ENCODE measurements around the genes MAZ, C16orf92, GDPD3 and ZNF48.

GRCh38 chr16:29228448-29228823 is 178.1 kb downstream of the NPIPB11 start:
- PRO-cap, result no peak

GRCh38 chr16:29697186-29697809 is 18.3 kb downstream of the QPRT start:
- PRO-cap, result no peak

DNA sequence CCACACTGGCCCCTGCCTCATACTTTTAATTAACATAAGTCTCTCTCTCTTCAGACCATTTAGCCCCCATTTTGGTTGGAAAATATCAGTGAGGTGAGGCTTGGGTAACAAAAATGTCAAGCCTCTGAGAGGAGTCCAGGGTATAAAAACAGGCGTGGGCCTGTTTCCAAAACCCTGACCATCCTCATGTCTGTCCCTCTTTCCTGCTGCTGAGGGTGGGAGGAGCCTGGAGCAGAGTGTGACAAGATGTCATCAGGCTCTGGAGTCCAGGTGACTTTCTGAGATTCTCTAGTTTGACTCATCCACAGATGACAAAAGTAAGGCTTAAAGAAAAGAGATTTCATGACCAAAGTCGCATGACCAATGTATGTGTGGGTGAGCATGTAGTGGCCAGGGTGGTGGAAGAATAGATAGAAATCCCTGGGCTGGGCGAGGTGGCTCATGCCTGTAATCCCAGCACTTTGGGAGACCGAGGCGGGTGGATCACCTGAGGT is 1.1 kb upstream of the C16orf54 start:
- PRO-cap, result no peak

- PRO-cap, result bidirectional peak, plus-strand start at chr16:29805741, minus-strand start at chr16:29805484; bidirectional peak, plus-strand start at chr16:29805945, minus-strand start at chr16:29805937; bidirectional peak, plus-strand start at chr16:29806323, minus-strand start at chr16:29806160
These were observed 595 bp upstream of the MAZ start for GRCh38 chr16:29805601-29806267.

DNA sequence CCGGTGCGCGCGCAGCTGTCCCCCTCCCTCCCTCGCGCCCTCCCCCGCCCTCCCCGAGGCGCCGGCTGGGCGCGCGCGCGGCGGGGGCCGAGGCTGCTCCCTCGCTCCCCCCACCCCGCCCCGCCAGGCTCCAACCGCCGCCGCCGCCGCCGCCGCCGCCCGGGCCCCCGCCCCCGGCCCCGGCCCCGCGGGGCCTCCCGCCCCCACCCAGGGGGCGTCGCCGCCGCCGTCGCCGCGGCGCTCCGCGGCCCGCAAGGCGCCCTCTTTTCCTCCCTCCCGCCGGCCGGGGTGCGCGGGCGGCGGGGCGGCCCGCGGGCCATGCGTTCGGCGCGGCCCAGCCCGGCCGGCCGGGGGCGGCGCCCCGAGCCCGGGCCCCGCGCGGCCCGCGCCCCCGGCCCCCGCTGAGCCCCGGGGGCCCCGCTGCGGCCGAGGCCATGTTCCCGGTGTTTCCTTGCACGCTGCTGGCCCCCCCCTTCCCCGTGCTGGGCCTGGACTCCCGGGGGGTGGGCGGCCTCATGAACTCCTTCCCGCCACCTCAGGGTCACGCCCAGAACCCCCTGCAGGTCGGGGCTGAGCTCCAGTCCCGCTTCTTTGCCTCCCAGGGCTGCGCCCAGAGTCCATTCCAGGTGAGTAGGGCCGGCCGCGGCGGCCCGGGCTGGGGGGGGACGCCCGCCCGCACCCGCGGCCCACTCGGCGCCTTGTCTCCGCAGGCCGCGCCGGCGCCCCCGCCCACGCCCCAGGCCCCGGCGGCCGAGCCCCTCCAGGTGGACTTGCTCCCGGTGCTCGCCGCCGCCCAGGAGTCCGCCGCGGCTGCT is at the start of gene MAZ:
MAZ (plus strand) TSS at position 262 of the 815 bp plus-strand sequence.
- PRO-cap, result bidirectional peak, plus-strand start at position 56 of the sequence, minus-strand start outside the sequence; bidirectional peak, plus-strand start at position 580 of the sequence, minus-strand start at position 479 of the sequence

- PRO-cap, result no peak
These were observed 2.2 kb downstream of the MAZ start for GRCh38 chr16:29808531-29808882.

- PRO-cap, result bidirectional peak, plus-strand start at chr16:29811452, minus-strand start at chr16:29811243
These were observed 1.3 kb upstream of the PRRT2 start for GRCh38 chr16:29810367-29811399.

DNA sequence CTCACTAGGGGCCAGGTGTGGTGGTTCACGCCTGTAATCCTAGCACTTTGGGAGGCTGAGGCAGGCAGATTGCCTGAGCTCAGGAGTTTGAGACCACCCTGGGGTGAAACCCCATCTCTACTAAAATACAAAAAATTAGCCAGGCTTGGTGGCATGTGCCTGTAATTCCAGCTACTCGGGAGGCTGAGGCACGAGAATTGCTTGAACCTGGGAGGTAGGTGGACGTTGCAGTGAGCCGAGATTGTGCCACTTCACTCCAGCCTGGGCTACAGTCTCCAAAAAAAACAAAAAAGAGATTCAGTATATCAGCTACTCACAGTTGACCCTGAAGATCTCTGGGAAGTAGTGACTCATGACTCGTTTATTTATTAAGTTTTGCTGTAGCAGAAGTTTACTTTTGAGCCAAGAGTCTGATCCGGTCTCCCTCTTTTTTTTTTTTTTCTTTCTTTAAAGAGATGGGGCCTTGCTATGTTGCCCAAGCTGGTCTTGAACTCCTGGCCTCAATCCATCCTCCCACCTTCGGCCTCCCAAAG is 4.3 kb downstream of the MVP start:
- PRO-cap, result bidirectional peak, plus-strand start at position 394 of the sequence, minus-strand start at position 277 of the sequence

DNA sequence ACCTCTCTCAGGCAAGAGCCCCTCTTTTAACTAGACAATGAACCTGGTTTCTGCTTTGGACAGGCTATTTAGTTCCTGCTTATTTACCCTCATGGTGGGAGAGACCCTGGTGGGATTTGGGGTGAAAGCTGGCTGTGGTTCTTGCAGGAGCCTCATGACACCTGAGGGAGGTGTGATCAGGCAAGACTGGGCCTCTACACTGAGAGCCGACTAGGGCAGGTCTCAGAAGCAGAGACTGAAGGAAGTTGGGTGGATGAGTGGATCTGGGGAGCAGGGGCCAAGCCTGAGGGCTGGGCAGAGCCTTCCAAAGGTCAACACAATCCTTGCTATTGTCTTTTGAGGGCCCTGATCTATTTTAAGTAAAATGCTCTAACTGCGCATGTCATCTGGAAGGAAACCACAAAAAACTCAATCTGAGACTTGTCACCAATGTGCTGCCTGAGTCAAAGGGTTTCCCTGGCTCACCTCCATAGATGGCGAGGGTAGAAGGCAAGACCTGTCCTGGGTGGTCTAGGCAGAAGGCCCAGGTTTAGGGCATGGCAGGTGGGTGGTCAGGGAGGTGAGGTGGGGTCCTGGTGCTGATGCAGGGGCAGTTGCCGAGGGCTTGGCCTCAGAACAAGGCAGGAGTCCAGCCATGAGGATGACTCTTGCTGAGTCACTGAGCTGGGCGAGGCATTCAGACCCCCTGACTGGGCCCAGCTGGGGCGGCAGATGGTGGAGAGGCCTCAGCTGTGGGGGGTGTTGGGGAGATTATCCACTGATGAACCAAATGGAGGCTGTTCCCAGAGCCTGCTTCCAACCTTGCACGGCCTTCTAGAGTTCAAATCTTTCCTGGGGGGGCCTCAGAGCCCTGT is 5.0 kb downstream of the MVP start:
- PRO-cap, result unidirectional peak, minus-strand start at position 201 of the sequence

DNA sequence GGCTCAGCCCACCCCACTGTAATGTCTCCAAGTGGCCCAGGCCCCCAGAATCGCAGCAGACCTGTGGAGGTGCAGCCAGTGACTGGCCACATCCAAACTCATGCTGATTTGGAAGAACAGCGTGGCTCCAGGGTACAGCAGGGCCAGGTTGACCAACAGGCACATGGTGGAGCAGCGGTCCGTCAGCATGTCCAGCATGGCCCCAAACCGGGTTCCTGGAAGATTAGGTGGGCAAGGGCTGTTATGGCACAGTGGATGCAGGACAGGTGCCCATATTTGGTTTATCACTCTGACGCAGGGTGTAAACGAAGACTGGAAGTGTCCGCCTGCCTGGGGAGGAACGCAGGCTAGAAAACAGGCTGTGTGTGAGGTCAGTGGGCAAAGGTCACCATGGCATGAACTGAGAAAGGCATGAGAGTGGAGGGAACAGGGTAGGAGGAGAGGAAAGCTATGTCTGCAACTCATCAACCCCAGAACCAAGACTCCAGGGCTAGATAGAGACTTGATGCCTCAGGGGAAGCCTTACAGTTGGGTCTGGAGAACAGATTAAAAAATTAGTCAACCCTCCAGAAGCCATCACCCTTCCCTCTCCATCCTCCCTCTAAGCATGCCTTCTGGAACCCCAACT is 1.9 kb downstream of the CDIPT start:
- PRO-cap, result unidirectional peak, plus-strand start at position 381 of the sequence

GRCh38 chr16:29906846-29907547 is 6.7 kb downstream of the ASPHD1 start:
- PRO-cap, result no peak

- PRO-cap, result no peak
These were observed 9.0 kb downstream of the HIRIP3 start for GRCh38 chr16:29986206-29987025.

DNA sequence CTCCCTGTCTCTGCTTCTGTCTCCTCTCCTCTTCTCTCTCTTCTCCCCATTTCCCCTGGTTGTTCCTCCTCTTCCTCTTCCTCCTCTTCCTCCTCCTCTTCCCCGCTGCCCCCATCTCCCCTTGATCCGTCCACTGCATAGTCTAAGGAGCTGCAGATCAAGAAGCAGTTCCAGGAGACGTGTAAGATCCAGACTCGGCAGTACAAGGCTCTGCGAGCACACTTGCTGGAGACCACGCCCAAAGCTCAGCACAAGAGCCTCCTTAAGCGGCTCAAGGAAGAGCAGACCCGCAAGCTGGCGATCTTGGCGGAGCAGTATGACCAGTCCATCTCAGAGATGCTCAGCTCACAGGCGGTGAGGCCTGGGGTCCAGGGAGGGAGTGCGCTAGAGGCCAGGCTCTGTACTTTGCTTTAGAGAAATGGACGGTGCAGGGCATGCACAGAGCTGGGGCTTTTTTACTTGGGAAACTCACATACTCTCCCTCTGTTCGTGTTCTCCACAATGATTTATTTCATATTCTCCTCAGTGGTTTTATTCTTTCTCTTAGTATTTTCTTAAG is 5.9 kb downstream of the HIRIP3 start:
- PRO-cap, result no peak

GRCh38 chr16:30023023-30023677 is at the start of gene C16orf92:
C16orf92 (plus strand) TSS chr16:30023198.
- PRO-cap, result no peak

DNA sequence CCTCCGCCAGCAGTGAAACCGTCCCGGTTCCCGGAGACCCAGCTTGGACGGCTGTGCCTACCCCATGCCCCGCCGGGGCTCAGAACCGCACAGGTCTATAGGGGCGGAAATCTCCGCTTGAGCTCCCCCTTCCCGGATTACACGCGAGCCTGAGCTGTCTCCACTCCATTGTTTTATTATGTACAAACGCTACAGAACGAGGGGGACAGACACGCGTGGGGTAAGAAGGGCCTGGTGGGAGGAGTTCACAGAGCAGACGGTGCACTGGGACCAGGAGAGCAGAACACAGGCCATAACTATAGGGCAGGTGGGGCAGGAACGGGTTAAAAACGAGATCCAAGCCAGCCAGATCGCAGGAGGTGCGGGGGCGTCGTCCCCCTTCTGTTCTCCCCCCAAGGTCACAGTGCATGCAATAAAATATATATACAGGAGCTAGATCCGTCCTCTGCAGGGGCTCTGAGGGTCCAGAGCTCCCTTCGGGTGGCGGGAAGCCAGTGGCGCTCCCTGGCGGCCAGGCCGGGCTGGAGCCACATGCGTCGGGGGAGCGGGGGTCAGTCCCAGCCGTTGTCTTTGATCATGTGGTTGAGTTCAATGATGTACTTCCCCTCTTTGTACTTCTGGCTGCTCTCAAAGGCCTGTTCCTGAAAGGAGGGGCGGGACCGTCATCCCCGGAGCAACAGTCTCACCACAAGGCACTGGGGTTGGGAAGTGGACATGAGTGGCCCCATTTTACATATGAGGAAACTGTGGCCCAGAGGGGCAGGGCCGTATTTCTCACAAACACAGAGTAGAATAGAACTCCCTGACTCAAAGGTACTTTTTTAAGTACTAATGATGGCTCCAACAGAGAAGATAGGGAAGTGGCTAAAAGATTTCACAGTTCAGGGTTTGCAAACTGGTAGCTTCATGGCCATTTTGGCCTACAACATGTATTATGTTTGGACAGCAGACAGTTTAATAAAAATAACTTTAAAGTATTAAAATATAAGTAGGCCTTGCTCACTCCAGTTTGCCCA is 743 bp upstream of the TBX6 start:
- PRO-cap, result bidirectional peak, plus-strand start at position 644 of the sequence, minus-strand start at position 584 of the sequence

DNA sequence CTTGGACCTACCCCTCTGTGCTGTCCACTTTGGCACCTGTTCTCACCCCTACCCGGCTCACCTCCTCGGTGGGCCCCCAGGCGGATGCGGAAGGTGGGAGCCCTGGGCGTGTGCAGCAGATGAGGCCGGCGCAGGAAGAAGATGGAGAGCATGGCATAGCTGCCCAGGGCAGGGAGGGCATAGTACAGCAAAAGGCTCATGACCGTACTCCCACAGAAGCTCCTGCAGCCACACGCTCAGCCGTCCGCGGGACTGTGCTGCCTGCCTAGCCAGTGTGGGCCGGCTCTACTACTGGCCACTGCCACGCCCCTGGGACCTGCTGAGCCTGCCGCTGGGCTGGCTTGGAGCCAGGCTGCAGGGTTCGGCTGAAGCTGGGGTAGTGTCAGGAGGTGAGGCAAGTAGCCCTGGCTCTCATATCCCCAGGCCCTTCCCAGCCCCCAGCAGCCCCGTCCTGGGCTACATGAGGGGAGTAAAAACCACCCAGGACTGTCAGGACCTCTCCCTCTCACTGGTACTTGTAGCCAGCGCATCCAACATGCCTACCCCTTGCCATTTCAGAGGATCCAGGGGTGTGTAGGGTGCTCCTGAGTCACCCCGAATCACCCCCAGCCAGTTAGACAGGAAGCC is at the start of gene GDPD3:
GDPD3 (minus strand) TSS at position 259 of the 627 bp plus-strand sequence.
- PRO-cap, result bidirectional peak, plus-strand start at position 379 of the sequence, minus-strand start at position 259 of the sequence

DNA sequence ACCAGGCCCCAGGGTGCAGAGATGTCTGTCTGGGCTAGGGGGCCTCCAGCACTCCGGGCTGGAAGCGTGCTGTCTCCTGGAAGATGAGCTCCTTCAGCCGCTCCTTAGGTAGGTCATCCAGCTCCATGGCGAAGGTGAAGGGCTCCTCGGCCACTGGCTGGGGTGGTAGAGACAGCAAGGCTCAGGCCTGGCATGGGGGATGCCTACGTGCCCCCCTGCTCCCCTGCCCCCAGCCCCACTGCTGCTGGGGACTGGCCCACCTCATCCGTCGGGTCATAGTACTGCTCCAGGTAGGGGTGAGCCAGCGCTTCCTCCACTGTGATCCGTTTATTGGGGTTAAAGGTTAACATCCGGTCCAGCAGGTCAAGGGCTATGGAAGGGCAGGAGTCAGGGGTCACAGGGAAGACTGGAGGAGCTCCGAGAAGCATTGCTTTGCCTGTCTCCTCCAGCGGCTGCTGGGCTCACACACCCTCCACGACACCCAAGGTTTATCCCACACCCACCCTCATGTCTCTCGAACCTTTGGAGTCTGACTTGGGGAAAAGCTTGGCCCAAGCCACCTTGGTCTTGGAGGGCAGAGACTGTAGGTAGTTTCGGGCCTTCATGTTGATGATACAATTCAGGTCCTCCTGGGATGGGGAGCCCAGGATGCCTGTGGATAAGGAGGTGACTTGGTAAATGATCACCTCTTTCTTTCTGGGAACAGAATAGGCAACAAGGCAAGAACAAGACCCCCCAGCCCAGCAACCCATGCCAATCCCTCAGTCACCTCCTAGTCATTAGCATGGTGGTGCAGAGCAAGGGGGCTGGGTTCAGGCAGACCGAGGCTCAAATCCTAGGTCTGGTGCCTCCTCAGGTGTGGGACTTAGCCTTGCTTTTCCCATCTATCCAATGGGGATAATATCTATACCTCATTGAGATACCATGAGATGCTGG is 3.6 kb upstream of the GDPD3 start:
- PRO-cap, result unidirectional peak, minus-strand start at position 325 of the sequence

- PRO-cap, result unidirectional peak, minus-strand start at chr16:30394640
These were observed 577 bp upstream of the ZNF48 start for GRCh38 chr16:30394516-30395170.

DNA sequence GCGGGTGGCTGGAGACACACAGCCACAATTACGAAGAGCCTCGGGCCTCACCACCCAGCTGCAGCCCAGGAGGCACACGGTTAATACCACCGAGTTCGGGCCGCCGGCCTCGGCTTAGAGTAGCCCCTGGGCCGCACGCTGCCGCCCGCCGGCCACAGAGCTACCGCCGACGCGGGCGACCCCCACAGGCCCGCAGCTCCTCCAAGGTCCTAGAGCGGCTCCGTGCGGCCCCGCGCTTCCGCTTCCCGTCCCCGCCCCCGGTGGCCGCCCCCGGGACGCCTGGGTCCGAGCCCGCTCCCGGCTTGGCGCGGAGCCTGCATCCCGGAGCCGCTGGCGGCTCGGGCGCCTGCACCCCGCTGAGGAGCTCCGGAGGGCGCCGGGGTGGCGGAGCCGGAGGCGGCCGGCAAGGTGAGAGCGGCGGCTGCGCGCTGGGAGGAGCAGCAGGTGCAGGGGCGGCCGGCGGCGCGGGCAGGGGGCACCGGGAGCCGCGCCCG is at the start of gene ZNF48:
ZNF48 (plus strand) TSS at position 250 of the 494 bp plus-strand sequence.
- PRO-cap, result bidirectional peak, plus-strand start at position 310 of the sequence, minus-strand start at position 203 of the sequence

- PRO-cap, result bidirectional peak, plus-strand start at chr16:30446176, minus-strand start at chr16:30445874
These were observed 275 bp upstream of the SEPHS2 start for GRCh38 chr16:30445963-30446335.

Data from colonic mucosa (tissue), 1 donor.